HCT116 (cell line): ENCODE results near the genes H3C1, H3C2, H3C3, H1-6, H2AC8 and H3C7.

GRCh38 chr6:24991579-24992041, 55.9 kb upstream of the RIPOR2 start:
- RRBS, result no CpG with 5 or more reads among the region's 2 CpGs

DNA sequence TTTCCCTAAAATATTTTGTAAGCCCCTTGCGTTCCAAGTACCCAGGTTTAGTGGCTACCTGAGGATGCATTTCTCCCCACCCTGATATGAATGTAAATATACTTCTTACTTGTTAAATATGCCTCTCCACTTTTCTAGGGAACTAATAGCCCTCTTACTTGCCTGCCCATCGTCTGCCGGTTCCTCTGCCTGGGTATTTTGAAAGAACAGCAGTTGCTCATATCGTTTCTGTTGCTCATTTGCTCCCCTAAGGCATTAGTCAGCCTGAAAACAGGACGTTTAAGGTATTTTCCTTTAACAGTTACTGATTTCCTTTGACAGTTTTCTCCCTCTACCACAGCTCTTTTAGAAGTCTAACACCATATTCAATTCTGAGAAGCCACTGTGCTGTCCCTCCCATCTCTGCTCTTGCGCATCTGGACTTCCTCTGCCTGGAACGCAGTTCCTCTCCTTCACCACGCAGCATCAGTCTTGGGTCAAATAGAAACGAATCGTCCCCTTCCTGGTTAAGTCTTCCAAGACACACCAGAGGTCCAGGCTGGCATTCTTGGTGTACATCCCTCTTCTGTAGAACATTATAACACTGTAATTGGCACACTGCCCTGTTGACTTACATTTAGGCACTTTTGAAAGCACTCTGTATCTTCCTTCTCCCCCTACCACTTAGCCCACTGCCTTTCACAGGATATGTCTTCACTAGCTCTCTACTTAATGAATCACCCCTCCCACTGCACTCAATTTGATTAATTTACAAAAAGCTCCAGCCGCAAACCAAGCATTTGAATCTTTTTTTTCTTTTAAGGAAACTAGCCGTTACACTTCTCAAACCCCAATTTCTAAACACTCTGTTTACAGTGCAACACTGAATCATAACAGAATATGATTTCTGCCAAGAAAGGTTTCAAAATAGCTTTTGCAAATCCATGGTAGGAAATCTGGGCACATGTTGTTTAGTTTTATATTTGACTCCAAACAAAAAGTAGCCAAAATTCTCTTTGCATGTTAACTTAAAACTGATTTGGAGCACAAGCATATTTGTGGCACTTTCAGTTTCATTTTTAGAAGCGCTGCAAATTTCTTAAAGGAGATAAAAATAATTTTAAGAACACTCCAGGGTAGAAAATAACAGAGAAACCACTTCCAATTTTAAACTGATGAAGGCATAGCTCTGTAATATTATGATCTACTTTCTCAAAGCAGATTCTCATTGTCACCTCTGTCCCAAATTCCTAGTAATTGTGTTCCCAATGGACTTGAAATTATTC, 140.8 kb upstream of the CARMIL1 start:
- RRBS, result no CpG with 5 or more reads among the region's 13 CpGs

DNA sequence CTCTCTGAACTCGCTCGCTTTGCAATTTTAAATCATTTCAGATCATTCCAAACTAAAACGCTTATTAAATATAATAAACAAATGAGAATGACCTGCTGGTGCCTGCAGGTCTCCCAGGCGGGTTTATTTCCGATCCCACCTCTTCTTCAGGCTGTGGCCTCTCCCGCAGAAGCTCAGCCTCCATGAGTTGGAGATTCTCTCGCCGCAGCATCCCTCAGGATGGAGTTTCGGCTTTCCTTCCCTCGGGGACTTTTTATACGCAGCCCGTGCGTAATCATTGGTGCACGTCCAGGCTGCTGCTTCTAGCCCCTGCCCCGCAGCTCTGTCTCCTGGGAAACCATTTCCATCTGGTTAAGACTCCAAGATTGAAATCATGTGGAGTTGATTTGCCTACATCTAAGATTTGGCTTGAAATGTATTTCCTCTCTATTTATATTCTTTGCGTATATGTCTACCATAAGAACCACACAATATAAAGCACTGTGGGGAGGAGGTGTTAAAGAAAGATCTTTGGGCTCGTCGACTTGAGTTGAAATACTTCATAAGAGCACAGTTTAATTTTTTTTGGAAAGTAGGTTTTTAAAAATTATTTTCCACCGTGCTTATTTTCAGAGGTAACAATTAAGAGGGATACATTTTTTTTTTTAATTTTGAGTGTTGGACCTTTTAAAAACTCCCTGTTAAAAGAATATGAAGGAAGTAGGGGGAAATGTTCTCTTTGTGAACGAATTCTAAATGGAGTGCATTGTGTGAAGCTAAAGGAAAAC, 46.6 kb upstream of the CARMIL1 start:
- RRBS, result no CpG with 5 or more reads among the region's 20 CpGs

DNA sequence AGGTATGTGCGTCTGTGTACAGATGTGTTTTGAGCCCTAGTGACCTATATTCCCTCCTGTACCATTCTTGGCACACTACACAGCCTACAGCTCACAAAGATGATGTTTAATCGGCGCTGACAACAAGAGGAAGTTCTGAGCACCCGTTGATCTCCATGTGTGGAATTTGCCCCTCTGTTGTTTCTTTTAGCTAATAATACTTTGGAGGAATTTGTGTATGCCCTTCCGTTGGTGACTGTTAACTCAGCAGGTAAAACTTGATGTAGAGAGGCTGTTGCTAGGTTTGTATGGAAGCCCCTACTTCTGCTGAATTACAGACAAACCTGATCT, 1.5 kb downstream of the CARMIL1 start:
- RRBS, result no CpG with 5 or more reads among the region's 5 CpGs

- RRBS, result no CpG with 5 or more reads among the region's 5 CpGs
Observed at GRCh38 chr6:25415712-25416134, 136.5 kb downstream of the CARMIL1 start.

DNA sequence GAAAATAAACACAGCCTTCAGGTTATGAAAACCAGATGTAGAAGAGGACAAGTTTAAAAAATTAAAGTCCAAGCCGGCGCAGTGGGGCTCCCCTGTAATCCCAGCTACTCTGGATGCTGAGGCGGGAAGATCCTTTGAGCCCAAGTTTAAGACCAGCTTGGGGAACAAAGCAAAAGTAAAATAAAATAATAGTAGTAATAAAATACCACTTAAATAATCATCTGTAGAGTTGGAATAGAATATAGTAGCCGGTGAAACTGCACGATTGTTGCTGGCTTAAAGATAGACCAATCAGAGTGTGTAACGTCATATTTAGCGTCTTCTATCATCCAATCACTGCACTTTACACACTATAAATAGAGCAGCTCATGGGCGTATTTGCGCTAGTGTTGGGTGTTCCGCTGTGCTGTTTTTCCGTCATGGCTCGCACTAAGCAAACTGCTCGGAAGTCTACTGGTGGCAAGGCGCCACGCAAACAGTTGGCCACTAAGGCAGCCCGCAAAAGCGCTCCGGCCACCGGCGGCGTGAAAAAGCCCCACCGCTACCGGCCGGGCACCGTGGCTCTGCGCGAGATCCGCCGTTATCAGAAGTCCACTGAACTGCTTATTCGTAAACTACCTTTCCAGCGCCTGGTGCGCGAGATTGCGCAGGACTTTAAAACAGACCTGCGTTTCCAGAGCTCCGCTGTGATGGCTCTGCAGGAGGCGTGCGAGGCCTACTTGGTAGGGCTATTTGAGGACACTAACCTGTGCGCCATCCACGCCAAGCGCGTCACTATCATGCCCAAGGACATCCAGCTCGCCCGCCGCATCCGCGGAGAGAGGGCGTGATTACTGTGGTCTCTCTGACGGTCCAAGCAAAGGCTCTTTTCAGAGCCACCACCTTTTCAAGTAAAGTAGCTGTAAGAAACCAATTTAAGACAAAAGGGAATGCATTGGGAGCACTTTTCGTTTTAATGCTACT, at the start of gene H3C1:
Gene H3C1, plus strand, starts transcription at position 381 of the 963 bp plus-strand sequence.
- RRBS, result no CpG with 5 or more reads among the region's 50 CpGs

- RRBS, result no CpG with 5 or more reads among the region's 45 CpGs
Observed at GRCh38 chr6:26031146-26032162, at the start of gene H3C2. Gene H3C2, minus strand, starts transcription at chr6:26032099.

DNA sequence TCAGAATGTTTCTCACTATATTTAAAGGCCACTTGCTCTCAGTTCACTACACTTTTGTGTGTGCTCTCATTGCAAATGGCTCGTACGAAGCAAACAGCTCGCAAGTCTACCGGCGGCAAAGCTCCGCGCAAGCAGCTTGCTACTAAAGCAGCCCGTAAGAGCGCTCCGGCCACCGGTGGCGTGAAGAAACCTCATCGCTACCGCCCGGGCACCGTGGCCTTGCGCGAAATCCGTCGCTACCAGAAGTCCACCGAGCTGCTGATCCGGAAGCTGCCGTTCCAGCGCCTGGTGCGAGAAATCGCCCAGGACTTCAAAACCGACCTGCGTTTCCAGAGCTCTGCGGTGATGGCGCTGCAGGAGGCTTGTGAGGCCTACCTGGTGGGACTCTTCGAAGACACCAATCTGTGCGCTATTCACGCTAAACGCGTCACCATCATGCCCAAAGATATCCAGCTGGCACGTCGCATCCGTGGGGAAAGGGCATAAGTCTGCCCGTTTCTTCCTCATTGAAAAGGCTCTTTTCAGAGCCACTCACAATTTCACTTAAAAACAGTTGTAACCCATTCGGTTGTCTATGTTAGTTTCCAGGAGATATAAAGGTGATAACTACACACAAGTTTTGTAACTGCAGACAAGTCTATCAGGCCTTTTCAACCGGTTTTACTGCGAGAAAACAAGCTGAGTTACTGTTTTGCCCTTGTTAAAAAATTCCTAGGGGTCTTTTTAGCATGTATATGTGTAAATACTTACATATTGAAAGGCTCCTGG, at the start of gene H3C3:
Gene H3C3, plus strand, starts transcription at position 49 of the 768 bp plus-strand sequence.
- RRBS, result no CpG with 5 or more reads among the region's 42 CpGs

- RRBS, result no CpG with 5 or more reads among the region's 5 CpGs
Observed at GRCh38 chr6:26092376-26093019, 5.3 kb downstream of the HFE start.

GRCh38 chr6:26107959-26108249, at the start of gene H1-6:
Gene H1-6, minus strand, starts transcription at chr6:26108135.
- RRBS, result 98% methylated on average over 5 of the region's 15 CpGs

DNA sequence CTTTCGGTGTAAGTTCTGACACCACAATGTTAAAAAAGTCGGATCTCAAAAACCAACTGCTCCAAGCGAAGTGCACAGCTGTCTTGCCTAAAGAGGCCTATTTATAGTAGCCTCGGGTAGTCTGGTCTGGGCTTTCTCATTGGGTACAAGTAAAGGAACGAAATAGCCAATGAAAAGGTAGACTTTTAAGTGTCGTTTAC, 206 bp upstream of the H2BC5 start:
- RRBS, result no CpG with 5 or more reads among the region's 6 CpGs

- RRBS, result no CpG with 5 or more reads among the region's 44 CpGs
Observed at GRCh38 chr6:26216794-26217537, at the start of gene H2AC8. Gene H2AC8, plus strand, starts transcription at chr6:26216921.

DNA sequence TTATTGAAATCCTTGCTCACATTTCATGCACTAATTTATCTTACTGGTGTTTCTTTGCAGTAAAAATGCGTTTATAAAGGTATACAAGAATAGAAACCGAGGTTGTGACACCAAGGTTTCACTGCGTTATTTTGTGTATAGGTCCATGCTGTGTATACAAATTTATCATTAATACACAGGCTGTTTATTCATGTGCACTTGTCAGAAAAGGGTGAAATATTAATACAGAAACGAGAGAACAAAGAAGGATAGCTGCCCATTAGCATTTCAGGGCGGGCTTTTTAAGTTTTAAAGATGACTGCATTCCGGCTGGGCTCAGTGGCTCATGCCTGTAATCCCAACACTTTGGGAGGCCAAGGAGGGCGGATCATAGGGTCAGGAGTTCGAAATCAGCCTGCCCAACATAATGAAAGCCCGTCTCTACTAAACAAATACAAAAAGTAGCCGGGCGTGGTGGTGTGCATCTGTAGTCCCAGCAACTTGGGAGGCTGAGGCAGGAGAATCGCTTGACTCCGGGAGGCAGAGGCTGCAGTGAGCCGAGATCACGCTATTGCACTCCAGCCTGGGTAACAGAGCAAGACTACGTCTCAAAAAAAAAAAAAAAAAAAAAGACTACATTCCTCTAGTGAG, 932 bp downstream of the H2AC8 start:
- RRBS, result no CpG with 5 or more reads among the region's 16 CpGs

GRCh38 chr6:26250190-26250830, at the start of gene H3C7:
Gene H3C7, minus strand, starts transcription at chr6:26250635.
- RRBS, result 93% methylated on average over 5 of the region's 38 CpGs

GRCh38 chr6:26257009-26257880, 5.8 kb downstream of the H2BC9 start:
- RRBS, result no CpG with 5 or more reads among the region's 10 CpGs

DNA sequence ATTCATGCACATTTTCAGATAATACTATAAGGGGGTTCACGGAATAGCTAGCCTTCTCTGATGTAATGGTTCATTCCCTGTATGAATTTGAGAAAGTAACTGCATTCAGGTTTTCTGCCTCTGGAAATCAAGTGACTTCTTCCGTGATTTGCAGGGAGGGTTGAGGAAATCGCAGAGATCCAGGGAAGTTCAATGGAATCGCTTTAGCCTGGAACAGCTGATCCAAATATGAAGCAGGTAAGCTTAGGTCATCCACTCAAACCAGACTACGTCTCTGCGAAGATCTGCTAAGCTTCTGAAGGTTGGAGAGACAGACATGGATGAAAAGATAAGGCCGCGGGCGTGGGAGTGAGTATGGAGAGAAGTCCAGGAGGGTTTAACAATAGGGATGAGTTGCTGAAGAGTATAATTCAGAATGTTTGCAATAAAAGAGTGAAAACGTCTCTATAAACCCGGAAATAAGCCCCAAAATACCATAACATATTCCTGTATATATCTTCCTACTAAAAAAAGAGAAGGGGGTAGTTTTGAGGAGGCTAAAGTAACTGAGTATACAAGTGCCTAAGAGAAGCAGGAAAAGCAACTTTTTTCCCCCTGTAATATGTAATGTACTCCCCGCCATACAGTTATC, 34.1 kb upstream of the BTN3A2 start:
- RRBS, result no CpG with 5 or more reads among the region's 12 CpGs

- RRBS, result 93% methylated on average over 9 of the region's 81 CpGs
Observed at GRCh38 chr6:26521437-26522488, 16.4 kb upstream of the HMGN4 start.

DNA sequence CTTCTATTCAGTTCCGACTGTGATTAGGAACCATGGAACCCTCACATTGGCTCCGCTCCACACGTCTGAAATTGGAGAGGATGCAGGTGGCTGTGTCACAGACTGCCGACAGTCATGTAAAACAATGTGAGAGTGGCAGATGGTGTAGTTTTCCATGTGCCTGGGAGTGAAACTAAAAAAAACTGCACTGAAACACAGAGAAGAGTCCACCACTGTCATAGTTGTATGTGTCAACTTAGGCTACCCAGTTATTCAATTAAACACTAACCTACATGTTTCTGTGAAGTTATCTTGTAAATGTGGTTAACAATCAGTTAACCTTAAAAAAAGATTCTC, 3.4 kb upstream of the HMGN4 start:
- RRBS, result no CpG with 5 or more reads among the region's 4 CpGs

GRCh38 chr6:26536476-26537020, 1.6 kb upstream of the HMGN4 start:
- RRBS, result no CpG with 5 or more reads among the region's 8 CpGs

DNA sequence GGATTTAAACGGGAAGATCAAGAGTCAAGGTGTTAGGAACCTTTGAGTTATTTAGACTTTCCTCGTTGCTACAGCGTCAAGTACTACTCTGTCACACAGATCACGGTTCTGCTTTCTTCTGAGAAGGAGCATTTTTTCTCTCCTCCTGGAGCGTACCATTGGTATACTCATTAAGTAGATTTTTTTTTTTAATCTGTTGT, 17.4 kb downstream of the HMGN4 start:
- RRBS, result no CpG with 5 or more reads among the region's 5 CpGs